Osteoblast (primary cell): Measurements from ENCODE around the genes HS3ST1 and FBXL5.

- CAGE, long polyA plus RNA, result no peak
- RRBS, result no CpG with 5 or more reads among the region's 14 CpGs
Observed at GRCh38 chr4:10090220-10090881, 26.2 kb downstream of the WDR1 start.

- CAGE, long polyA plus RNA, result no peak
- RRBS, result no CpG with 5 or more reads among the region's 8 CpGs
Observed at GRCh38 chr4:10105099-10105532, 11.5 kb downstream of the WDR1 start.

DNA sequence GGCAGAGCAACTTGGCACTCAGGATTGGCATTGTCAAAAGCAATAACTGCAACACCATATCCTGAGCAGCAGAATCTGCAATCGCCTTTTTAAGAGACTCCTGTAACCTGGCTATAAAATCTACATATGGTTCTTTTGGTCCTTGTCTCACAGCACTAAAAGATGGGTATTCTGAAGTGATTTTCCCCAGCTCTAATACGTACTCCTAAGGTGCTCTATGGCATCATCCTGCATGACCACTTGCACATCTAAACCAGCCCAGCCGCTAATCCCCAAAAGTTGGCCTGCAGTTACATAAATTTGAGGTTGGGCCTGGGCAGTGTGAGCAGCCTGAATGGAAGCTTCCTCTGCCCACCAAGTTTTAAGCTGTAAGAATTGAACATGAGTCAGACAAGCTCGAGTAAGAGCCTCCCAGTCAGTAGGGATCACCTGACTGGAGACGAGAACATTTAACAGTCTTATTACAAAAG is 56.3 kb upstream of the WDR1 start:
- CAGE, long polyA plus RNA, result no peak
- RRBS, result no CpG with 5 or more reads among the region's 5 CpGs

GRCh38 chr4:11428781-11429707 is at the start of gene HS3ST1:
Gene HS3ST1, minus strand, starts transcription at chr4:11428894.
- CAGE, long polyA plus RNA, result no peak
- RRBS, result 4% methylated on average over 36 of the region's 76 CpGs

DNA sequence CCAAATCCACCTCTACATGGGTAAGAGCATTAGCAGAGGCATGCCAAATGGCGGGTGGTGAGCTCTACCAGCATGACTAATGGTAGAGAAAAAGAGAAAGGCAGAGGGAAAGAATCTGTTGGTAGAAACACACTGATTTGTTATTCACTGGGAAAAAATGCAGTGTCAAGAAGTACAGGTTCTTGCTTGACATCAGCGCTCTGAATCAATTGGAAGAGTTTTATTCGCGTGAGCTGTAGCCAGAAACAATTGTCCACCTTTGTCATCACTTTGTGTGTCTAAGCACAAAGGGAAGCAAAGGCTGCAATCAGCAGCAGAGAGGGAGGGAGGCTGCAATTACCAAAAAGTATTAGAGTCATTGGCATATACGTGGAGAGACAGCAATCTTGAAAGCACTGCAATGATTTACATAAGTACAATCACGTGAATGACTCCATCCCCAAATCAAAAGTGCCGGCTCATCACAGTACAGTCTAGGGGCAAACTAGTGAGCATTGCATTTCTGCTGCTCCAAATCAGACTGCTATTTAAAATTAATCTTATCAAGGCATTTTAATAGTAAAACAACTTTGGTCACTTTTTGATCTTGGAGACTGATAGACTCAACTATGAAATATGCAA is 67.8 kb upstream of the HS3ST1 start:
- CAGE, long polyA plus RNA, result no peak
- RRBS, result no CpG with 5 or more reads among the region's 7 CpGs

DNA sequence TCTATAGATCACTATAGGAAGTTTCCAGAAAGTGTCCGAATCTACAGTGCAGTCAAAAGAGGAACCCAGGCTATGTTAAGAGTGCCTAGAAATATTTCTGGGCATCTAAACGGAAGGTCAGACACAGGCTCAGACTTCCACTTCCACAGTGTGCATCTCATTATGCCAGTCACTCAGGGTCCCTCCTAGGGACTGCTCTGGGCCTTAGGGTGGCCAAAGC is 112.5 kb upstream of the HS3ST1 start:
- CAGE, long polyA plus RNA, result no peak
- RRBS, result no CpG with 5 or more reads among the region's 2 CpGs

DNA sequence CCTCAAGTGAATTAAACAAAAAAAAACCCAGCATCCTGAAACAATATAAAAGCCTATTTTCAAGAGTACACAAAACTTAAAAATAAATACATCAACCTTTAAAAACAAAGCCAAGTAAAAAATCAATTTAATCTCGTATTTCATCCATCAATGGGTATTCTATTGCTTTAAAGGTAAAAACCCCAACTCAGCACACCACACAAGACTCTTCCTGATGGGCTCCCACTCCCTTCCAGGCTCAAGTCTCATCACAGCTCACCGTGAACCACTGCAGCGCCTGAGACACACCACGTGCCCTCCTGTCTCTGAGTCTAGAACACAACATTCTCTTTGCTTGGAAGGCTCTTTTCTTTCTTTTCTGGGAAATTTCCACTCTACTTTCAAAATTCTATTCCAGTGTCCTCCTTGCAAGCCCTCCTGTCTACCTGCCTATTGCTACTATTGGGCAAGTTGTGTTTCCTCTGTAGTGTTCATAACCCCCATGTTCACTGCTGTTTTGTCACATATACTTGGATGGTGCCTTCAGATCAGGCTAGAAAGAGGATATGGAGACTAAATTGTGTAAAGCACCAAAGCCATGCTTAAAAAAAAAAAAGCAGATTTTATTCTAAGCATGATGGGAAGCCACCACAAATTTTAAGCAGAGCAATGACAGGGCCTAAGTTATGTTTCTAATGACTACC is 31.4 kb downstream of the BOD1L1 start:
- CAGE, long polyA plus RNA, result no peak
- RRBS, result no CpG with 5 or more reads among the region's 4 CpGs

DNA sequence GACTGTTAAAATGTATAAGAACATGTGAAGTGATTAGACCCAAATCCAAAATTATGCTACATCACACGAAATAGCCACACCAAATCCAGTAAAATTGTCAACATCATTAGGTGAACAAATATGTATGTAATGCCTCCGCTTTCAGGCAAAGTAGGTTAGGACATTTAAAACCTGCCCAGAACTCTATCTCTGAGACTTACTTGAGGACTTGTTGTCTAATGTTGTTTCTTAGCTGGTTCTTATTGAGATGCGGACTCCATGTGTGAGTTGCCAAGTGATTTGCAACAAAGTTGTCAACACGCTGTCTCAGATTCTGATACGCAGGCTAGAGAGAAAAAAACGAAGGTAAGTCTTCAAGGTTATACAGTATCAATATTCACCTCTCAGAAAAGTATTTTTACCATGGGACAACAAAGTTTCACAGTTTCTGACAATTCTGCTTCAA is 7.8 kb downstream of the BOD1L1 start:
- CAGE, long polyA plus RNA, result no peak
- RRBS, result no CpG with 5 or more reads among the region's 6 CpGs

- CAGE, long polyA plus RNA, result no peak
- RRBS, result no CpG with 5 or more reads among the region's 1 CpG
Observed at GRCh38 chr4:13856161-13856421, 228.6 kb upstream of the BOD1L1 start.

GRCh38 chr4:14958250-14958700 is 44.0 kb upstream of the CPEB2 start:
- CAGE, long polyA plus RNA, result no peak
- RRBS, result no CpG with 5 or more reads among the region's 3 CpGs

DNA sequence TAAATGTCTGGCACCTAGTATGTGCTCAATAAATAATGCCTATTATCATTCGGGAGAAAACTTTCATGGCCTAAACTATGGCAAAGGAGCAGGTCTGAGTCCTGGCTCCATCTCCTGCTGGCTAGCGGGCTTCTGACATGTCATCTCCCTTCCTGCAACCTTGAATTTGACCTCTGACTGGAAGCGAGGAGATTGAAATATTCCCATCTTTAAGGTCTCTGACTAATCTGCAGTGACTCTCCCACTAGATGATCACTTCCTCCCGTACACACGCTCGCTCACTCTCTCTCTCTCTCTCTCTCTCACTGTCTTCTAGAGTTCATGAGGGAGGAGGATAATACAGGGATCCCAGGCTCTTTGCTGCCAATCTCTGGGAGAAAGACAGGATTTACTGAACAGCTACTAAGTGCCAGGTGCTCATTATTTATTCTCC is 193.8 kb upstream of the C1QTNF7 start:
- CAGE, long polyA plus RNA, result no peak
- RRBS, result no CpG with 5 or more reads among the region's 6 CpGs

DNA sequence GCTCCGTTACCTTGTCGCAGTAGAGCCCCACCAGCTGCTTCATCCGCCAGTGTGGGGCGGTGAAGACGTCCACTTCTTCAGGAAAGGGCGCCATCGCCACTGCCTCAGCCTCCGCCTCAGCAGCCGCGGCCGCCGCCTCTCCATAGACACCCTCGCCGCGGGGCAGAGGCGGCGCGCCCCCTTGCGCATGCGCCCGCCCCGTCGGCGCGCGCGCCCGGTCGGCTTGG is at the start of gene FBXL5:
Gene FBXL5 (minus strand): TSS at position 164 of the 227 bp plus-strand sequence.
- CAGE, long polyA plus RNA, result no peak
- RRBS, result no CpG with 5 or more reads among the region's 29 CpGs

DNA sequence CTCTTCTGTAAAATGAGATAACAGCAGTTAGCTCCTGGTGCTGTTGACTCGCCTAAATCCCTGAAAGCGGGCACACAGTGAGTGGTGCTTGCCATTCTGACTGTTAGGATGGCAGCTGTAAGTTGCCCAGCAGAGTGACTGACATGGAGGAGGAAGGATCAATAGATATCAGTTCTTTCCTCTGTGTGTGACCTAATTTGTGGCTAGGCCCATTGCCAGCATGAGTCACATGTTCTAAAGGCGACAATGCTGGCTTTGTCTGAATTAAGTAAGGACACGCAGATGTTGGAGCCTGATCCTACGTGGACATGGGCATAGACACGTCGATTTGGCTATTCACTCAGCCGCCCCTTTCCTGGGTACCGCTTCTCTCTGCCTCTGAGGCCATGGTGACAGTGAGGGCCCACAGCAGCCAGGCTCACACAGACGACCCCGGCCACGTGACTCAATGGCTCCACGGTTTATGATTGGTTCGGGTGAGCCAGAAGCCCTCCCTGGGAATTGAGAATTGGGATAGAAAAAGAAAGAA is 16.3 kb downstream of the PROM1 start:
- CAGE, long polyA plus RNA, result no peak
- RRBS, result no CpG with 5 or more reads among the region's 14 CpGs

- CAGE, long polyA plus RNA, result no peak
- RRBS, result no CpG with 5 or more reads among the region's 6 CpGs
Observed at GRCh38 chr4:16212339-16213050, 13.8 kb downstream of the TAPT1 start.

DNA sequence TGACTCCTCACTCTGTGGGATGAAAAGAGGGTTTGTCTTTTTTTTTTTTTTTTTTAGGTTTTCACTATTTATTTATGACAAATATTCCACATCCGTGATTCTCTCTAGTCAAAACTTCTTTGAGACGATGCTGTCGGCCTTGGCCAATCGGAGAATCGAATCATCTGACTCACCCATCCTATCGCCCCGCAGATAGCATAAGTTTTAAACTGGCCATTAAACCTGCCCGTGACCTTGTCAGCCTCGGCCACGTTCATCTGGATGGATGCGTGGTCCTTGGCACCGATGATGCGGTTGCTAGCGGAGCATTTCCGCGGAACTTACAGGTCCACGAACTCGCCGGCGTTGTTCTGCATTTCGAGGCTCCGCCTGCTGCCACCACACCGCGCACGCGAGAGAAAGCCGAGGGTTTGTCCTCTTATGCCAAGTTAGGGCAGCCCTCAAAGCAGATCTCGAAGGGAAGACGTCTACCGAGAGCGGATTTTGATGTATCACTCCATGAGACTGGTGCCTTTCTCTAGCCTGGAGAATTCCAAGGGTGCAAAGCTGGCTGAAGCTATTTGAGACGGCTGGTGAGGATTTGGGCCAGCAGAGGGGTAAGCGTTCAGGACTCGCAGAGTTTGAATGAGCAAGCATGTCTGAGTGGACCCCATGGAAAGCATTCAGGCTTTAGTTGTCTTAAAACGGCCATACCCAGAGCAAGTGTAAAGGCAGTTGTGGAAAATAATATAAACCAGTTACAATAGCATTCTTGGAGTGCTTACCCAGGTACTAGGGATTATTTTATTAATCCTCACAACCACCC is 30.1 kb upstream of the TAPT1 start:
- CAGE, long polyA plus RNA, result no peak
- RRBS, result no CpG with 5 or more reads among the region's 35 CpGs

- CAGE, long polyA plus RNA, result no peak
- RRBS, result no CpG with 5 or more reads among the region's 6 CpGs
Observed at GRCh38 chr4:16683960-16684585, 214.4 kb downstream of the LDB2 start.

- CAGE, long polyA plus RNA, result no peak
- RRBS, result no CpG with 5 or more reads among the region's 13 CpGs
Observed at GRCh38 chr4:16862610-16863330, 35.7 kb downstream of the LDB2 start.

- CAGE, long polyA plus RNA, result no peak
- RRBS, result no CpG with 5 or more reads among the region's 7 CpGs
Observed at GRCh38 chr4:17489356-17489940, 22.4 kb downstream of the QDPR start.

GRCh38 chr4:17490550-17491163 is 21.2 kb downstream of the QDPR start:
- CAGE, long polyA plus RNA, result no peak
- RRBS, result no CpG with 5 or more reads among the region's 8 CpGs

- CAGE, long polyA plus RNA, result no peak
- RRBS, result no CpG with 5 or more reads among the region's 5 CpGs
Observed at GRCh38 chr4:17625996-17626414, 11.6 kb downstream of the MED28 start.